Neural cell (in vitro differentiated cells): ENCODE measurements around a stretch of chr10.

DNA sequence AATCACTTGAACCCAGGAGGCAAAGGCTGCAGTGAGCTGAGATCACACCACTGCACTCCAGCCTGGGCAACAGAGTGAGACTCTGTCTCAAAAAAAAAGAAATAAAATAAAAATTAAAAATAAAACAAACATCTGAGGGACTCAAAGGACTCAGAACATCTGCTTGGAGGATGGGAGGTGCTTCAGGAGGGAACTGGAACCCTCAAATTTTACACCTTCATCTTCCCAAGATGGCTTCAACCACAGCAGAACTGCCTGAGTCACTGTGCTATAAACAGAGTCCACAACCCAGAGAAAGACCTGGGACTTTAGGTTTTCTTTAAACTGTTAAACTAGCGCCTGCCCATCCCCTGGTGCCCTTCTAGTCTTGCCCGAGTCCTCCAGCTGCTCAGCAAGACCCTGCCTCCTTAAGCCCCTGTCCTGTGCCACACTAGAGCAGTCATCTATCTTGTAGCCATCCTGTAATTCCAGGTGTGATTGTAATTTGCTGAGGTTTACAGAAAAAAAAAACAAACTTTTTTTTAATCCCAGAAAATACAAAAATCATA is 40.8 kb downstream of the RGS10 start:
- RAMPAGE, long total RNA = no peak

GRCh38 chr10:119515415-119515836 is 27.1 kb downstream of the RGS10 start:
- RAMPAGE, long total RNA = no peak

DNA sequence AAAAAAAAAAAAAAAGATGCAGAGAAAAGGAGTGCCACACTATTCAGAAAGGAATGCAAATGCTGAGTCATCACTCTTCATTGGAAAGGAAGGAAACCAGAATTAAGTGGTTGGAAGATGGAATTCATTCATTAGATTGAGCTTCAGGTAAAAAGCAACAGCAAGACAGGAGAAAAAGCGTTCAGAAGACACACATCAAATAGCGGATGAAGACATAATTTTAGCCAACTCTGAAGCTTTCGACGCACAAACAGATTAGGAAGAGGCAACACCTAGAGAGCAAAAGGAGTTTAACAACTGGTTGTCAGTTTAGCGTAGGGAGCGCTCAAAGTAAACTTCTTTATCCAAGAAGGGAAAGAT is 1.3 kb downstream of the TIAL1 start:
- RAMPAGE, long total RNA = no peak

DNA sequence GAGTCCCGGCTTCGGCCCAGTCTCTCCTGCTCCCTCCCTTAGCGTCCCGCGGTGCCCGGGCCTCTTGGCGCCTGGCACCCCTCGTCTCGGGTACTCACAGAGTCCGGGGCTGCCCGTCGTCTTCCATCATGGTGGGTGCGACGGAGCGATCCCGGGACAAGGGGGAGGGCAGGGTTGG is 539 bp downstream of the TIAL1 start:
- RAMPAGE, long total RNA = start-site peak on the minus strand centred at position 143 of the sequence, 56 bp wide, 46 and 42 reads in 2 replicates

GRCh38 chr10:119655362-119656324 is 4.5 kb downstream of the BAG3 start:
- RAMPAGE, long total RNA = no peak

GRCh38 chr10:119657655-119658100 is 6.5 kb downstream of the BAG3 start:
- RAMPAGE, long total RNA = no peak

DNA sequence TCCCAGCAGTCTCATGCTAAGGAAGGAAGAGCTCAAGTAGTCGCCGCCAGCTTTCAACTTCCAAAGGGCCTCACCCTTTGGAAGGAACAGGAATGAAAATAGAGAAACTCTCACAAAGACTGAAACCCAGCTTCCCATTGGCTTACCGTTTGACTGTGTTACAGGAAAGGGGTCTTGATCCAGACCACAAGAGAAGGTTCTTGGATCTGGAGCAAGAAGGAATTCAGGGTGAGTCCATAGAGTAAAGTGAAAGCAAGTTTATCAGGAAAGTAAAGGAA is 36.5 kb downstream of the BAG3 start:
- RAMPAGE, long total RNA = no peak

- RAMPAGE, long total RNA = no peak
Observed at GRCh38 chr10:119687987-119688670, 36.9 kb downstream of the BAG3 start.

- RAMPAGE, long total RNA = no peak
Observed at GRCh38 chr10:119724343-119725461, 1.1 kb upstream of the INPP5F start.

- RAMPAGE, long total RNA = no peak
Observed at GRCh38 chr10:119840707-119841263, 31.9 kb downstream of the MCMBP start.

- RAMPAGE, long total RNA = no peak
Observed at GRCh38 chr10:119847460-119847826, 25.2 kb downstream of the MCMBP start.

GRCh38 chr10:121158723-121159253 is 307.6 kb downstream of the WDR11 start:
- RAMPAGE, long total RNA = no peak

DNA sequence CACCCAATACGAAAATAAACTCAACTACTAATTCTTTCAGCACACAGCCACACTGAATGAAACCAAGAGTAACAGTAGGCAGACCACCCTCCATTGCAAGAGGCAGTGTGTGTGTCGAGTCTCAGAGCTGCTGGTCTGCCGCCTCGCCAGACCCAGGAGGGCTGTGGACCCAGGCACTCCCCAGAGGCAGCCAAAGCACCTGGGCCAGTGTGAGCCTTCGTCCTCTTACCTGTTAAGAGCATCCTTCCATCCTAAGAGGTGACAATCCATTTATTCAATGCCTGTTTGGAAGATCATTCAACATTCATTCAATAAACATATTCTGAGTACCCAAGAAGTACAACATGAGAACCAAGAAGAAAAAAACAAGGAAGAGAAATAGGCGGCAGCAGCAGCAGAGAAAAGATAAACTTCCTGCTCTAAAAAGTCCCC is 238.7 kb downstream of the FGFR2 start:
- RAMPAGE, long total RNA = no peak

DNA sequence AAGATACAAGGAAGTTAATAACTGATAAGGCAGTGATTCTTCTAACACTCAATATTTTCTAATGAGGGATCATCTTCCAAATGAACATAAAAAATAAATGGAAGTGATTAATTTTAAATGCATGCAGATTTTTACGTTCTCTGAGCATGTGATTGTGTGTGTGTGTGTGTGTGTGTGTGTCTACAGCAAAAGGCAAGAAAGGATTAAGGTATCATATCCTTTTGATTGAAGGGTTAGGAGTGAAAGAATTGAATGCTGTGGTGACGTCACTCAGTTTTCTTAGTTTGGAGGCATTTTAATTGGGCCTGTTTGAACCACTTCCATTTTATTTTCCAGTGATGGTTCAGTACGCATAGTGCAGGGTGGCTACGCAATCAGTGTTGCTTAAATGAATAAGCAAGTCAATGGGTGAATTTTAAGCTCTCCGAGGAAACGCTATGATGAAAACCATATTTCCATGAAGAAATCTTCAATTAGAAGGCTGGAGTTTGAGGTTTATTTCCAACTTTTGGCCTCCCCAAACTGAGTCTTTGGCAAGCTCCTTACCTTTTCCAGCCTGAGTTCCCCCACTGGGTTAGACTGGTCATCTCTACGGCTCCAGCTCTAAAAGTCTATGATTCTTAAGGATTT is 31.3 kb downstream of the TACC2 start:
- RAMPAGE, long total RNA = no peak

- RAMPAGE, long total RNA = no peak
Observed at GRCh38 chr10:122062939-122063681, 74.1 kb downstream of the TACC2 start.

- RAMPAGE, long total RNA = no peak
Observed at GRCh38 chr10:122113545-122114115, 124.7 kb downstream of the TACC2 start.

DNA sequence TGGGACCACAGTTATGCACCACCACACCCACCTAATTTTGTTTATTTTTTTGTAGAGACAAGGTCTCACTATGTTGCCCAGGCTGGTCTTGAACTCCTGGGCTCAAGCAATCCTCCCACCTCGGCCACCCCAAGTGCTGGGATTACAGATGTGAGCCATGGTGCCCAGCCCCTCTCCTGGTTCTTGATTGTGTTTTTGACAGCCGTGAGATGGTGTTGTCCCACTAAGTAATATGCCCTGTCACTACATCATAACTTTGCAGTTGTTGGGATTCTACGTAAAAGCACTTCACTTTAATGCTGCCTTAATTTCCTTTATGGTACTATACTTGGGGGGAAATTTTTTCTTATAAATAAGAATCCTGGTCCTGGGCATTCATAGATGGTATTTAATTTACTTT is 110.0 kb upstream of the BTBD16 start:
- RAMPAGE, long total RNA = no peak

GRCh38 chr10:122172412-122172934 is 98.6 kb upstream of the BTBD16 start:
- RAMPAGE, long total RNA = no peak

GRCh38 chr10:122210298-122211207 is 60.5 kb upstream of the BTBD16 start:
- RAMPAGE, long total RNA = no peak

DNA sequence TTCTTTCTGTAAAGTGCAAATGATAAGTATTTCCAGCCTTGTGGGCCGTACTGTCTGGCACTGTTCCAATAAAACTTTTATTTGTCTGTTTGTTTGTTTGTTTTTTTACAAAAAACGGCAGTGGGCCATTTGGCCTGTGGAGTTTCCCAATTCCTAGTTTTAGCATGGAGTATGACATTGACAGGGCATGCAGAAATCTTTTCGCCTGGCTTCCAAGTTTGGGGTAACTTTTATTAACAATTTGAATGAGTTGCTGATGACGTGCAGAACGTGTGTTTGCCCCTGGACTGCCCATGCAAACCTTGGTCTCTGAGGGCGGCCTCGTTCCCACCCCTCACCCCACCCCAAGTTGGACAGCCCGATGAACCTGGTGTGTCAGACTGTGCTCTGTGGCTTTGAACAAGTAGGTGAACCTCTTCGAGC is 40.1 kb upstream of the BTBD16 start:
- RAMPAGE, long total RNA = no peak